REH cell (cell line): ENCODE measurements around a stretch of chr9.

DNA sequence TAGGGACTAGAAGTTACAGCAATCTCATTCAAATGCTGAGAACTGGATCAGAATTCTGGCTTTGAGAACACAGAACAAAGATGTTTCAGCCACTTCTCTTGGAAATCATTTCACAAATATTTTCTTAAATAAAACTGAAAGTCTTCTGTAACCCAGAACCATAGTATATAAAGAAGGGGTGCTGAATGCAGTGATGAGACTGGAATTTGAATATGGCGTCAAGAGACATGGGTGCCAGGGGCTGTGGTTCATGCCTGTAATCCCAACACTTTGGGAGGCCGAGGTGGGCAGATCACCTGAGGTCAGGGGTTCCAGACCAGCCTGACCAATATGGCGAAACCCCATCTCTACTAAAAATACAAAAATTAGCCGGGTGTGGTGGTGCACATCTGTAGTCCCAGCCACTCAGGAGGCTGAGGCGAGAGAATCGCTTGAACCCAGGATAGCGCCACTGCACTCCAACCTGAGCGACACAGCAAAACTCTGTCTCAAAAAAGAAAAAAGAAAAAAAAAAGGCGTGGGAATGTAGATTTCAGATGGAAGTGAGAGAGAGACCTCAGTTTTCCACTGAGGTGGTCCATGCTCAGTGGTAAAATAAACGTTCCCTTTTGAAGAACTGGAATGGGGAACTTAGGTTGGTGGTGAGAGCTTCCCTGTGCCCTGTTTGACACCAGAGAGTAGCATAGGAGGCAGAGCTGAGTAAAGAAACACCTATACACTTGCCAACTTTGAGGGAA, 110.9 kb downstream of the INIP start:
- PRO-cap, result no peak

DNA sequence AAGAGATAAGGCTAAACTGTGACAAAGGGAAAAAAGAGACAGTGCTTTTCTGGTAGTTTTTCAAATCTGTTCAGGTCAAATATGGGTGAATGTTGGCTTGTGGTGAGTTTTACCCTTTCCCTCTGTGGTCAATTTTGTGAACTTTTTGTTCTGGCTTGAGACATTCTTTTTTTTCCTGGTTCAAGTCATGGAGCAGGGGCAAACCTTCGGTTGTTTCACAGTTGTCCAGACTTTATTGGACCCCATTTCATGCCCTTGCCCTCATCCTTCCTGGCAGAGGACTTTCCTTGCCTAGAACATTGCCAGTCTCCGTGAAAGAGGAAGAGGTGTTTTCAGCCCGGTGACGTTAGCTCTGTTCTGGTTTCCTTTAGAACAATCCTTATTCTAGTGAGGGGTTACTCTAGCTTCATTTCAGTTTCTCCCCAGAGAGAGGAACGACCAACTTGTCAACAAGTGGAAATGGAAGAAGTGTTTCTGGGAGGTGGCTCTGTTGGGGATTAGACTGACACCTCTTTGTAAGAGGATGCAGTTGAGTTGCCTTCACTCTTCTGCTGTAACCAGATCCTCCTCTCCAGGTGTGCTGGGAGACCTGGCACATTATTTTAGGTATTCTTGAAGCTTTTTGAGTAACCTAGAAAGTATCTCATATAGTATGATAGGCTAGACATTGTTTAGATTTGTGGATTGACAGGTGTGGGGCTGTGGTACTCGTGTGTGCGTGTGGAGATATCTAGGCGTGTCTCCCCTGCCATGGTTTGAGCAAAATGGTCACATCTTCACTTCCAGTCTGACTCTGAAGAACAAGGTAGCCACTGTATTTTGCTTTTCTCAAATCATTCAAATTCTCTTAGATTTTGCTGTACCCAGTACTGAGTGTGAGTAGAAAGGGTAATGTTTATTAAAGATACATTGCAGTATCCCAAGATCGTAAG, 21.5 kb downstream of the SNX30 start:
- PRO-cap, result unidirectional peak, minus-strand start at position 261 of the sequence; unidirectional peak, minus-strand start at position 317 of the sequence

DNA sequence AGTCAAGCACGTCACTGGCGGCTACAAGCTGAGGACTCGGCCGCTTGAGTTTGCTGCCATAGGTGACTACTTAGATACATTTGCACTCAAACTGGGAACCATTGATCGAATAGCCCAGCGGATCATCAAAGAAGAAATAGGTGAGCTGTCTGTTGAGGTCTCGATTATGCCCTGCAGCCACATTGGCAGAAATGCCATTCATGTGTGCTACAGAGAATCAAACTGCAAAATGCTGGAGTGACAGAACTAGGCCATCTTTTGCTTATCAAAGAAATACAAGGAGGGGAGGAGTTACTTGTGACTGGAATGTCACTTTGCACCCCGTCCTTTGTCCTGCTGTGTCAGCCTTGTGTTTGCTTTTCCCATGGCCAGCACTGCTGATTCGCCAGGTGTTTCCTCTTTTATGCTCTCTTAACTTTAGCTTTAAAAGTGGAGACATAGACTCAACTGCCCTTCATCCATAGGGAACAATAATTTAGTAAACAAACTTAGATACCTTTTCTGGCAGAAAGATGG, 54.3 kb downstream of the SLC46A2 start:
- PRO-cap, result no peak

DNA sequence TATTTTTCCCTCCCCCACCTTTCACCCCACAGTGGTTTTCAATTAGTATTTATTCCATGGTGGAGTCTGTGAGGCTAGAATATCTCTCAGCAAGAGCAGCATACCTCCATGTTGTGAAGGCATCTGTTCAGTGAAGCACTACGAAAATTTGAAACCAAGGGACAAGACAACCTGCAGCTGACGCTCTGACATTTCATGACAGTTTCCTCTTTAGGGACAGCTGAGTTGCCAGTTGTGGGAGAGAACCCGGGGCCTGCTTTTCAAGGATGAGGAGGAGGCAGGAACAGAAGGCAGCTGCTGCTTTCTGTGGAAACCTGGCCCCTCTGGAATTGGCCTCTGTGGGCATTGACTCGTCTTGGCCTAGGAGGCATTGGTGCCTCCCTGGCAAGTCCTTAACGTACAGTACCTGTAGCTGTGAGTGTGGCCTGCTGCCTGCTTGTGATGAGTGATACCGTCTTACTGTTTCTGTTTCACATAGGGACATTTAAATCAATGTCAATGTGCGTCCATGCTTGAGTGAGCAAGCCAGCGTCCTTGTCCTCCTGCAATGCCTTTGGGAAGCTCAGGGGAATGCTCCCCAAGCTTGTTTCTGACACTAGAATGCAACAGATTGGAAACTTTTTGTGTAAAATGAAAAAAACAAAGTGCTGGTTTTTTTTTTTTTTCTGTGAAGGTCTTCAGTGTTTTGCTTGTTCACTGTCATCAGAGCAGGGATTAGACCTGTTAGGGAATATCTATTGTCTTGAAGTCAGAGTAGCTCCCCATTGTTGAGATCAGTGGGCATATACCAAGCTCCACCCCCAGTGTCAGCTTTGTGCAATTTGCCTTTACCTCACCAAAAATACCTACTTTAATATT, 21.5 kb downstream of the SLC46A2 start:
- PRO-cap, result no peak

- PRO-cap, result no peak
These were observed 6.8 kb downstream of the SLC31A1 start for GRCh38 chr9:113227942-113228680.

GRCh38 chr9:113378794-113379664, 2.2 kb upstream of the HDHD3 start:
- PRO-cap, result no peak

- PRO-cap, result unidirectional peak, minus-strand start at chr9:113512376
These were observed 48.6 kb downstream of the RGS3 start for GRCh38 chr9:113511897-113512791.

GRCh38 chr9:113593703-113594877, 130.6 kb downstream of the RGS3 start:
- PRO-cap, result bidirectional peak, plus-strand start at chr9:113594129, minus-strand start at chr9:113593792; unidirectional peak, plus-strand start at chr9:113594298

DNA sequence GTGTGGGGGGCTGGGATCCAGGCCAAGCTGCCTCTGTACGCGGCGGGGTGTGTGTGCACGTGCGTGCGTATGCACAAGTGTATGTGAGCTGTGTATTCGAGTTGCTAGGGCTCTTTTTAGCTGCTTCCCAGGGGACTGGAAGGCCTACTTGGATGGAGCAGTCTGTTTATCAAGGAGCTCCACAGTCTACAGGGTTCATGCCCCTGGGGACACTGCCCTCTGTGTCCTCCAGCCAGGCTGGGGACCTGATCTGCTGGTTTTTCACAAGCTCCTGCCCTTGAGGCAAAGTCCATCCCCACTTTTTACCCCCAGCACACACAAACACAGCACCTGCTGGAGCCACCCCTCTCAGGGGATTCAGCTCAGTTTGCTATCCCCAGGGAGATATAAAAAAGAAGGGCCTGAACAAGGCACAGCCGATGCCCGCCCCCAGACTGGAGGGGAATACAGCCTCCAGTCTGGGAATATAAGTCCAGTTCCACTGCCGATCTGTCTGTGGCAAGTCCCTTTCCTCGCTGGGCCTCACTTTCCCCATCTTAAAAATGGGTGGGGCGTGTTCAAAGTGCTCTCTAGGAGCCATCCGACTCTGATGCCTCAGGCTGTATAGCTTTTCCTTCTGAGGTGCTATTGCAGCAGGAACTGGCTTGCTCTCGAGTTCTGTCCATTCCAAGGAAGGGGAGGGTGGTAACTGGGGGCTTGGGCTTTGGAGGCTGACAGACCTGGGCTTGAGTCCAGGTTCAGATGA, 139.2 kb downstream of the RGS3 start:
- PRO-cap, result no peak

- PRO-cap, result no peak
These were observed 193.8 kb upstream of the ZNF618 start for GRCh38 chr9:113682183-113682777.

DNA sequence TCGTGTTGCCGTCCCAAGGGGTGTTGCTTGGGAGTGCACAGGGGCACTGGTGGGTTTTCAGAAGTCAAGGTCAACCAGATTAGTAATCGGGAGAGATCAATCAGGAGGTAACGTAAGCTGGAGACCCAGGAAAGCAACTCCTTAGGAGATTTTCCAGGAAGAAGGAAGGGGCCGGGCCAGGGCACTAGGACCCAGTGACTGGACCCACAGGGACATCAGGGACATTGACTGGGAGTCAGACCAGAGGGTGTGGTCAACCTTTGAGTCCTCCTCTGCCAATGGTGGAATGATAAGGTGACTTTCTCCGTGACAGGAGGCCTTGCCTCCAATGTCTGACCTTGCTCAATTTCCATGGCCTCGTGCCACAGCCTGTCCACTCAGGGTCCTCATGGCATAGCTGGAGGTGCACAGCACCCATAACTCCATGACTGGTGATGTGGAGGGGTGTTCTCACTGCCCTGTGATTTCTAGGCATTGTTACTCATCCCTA, 3.9 kb upstream of the AMBP start:
- PRO-cap, result no peak

DNA sequence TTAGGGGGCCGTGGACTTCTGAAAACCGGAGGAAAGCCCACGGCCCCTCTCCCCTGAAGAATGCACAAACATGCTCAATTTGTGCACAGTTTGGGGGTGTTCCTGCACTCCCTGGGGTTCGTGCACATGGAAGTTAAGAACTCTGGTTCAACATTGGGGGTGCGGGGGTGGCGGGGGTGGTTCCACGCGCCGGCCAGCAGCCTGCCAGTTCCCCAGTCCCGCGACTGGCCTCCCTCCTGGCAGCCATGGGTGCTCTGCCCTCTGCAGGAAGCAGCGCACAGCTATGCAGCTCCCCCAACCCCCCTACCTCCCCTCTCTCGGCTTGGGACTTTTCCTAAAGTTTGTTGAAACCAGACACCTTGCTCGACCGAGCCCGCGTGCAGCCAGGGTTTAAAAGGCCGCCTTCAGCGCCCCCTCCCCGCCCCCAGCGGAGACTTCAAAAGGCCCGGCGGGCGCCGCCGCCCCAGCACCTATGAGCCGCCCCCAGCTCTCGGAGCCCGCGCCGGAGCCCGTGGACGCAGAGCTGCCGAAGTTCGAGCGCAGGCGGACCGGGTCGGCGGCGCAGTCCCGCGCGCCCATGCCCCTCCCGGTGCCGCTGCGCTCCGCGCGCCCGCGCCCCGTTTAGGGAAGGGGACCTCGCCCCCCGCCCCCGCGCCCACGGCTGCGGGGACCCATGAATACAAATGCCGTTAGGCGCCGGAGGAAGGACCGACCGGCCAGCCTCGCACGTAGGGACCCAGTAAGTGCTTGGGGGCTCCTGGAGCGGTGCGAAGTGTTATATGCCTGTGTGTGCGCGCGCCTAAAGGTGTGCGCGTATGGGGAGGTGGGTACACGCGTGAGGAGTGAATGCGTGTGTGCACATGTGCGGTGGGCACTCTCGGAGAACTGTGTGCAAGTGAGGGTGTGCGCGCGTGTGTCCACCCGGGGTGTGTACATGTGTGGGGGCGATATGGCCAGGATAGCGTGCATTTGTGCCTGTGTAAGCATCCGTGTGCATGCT, 1.4 kb upstream of the COL27A1 start:
- PRO-cap, result no peak

- PRO-cap, result no peak
These were observed 41.3 kb upstream of the ORM1 start for GRCh38 chr9:114281313-114282314.

DNA sequence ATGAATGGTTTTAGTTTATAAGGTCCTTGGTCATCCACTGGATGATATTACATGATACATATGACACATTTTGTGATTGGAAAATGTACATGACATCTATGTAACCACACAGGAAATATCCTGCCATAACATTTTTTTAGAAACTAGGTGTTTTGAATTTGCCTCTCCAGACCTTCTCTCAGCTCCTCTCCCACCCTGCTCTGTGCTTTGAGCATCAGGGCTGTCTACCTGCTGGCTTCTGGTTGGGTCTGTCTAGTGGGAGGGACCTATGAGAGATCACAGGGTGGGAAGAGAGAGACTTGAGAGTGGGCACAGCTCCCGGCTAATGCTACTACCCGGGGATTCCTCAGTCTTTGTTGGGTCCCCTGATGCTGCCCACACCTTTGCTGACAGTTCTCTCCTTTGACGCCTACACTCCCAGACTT, 24.3 kb downstream of the AKNA start:
- PRO-cap, result no peak

- PRO-cap, result bidirectional peak, plus-strand start at chr9:114373280, minus-strand start at chr9:114373180
These were observed 14.7 kb downstream of the AKNA start for GRCh38 chr9:114372954-114373562.

DNA sequence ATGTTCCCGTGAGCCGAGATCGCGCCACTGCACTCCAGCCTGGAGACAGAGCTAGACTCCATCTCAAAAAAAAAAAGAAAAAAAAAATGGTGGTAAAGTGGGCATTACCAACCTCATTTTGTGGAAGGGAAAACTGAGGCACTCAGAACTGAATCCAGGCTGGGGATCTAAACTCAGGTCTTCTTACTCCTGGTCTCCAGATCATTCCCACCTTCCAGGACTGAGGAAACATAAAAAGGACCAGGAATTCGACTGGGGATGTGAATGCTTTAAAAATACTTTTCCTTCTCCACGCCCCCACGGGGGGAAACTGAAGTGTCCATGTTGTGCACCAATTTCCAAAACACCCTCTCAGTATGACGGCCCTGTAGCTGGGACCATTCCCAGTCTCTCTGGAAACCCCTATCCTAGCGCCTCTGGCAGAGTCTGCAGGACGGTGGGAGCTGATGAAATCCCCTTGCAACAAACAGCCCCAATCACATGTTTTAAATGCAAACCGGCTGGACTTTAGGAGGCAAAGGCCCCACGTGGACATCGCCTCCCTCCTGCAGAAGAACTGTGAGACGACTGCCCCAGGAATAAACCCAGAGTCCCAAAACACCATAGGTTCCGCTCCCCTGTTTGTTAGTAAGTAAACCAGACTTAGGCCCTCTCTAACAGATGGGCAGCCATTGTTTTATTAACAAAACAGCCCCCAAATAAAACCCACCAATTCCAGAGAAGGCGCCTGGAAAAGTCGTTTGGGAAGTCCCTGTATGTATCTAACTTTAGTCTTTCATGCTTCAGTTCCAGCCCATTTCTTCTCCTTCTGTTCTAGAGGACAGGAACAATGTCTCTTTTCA, 9.1 kb upstream of the AKNA start:
- PRO-cap, result no peak

DNA sequence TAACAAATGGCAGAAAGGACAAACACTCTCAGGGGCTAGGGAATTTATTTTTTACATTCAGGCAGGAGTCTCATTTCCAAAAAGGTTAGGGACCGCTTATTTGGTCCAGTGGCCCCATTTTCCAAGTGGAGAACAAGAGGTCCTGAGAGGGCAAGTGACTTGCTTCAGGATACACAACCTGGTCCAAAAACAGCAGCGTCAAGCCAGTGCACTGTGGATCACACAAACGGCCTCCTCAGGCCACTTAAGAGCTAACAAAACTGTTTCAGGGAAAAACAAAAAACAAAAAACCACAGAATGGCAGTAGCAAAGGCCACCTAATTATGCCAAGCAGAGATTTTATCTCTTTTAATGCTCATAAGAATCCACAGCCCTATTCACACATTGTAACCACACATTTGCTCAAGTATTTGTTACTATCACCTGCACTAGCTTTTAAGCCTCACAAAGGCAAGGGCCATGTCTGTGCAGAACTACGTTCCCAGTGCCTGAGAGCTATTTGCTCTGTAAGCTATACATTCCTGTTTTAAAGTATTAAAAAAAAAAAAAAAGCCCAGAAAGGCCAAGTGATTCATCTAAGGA, 1.7 kb downstream of the WHRN start:
- PRO-cap, result no peak

GRCh38 chr9:114504266-114504965, 857 bp downstream of the WHRN start:
- PRO-cap, result no peak

DNA sequence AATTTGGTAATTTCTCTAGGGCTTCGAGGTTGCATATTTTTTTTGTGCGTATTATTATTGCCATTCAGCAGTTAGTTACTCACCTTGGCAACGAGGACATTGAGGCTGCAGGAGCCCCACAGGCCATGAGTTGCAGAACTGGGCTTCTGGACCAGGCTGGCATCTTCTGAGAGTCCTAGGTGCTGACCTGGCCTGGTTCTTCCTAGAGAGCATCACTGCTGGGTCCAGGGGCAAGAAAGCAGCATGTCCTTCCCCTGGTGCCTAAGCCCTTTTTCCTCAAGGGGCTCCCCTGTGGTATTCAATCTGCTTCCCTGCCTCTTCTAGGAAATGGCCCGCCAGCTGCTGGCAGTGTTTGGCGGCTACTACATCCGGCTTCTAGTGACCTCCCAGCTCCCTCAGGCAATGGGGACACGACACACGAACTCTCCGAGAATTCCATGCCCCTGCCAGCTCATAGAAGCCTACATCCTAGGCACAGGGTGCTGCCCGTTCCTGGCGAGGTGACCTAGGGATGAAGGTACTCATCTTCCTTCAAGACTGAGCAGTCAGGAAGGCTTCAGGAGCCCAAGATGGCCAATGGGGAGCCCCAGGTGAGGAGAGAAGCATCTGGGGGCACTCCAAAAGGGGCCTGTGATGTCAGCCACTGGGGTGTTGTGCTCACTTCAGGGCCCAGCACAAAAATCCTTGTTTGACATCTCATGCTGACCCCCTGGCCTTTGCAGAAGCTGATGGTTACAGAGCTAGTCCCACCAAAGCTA, 14.6 kb downstream of the TEX53 start:
- PRO-cap, result no peak

GRCh38 chr9:114668056-114668634, 10.5 kb upstream of the TEX53 start:
- PRO-cap, result no peak